Mesenchymal stem cell of the bone marrow (primary cell): ENCODE data around the gene ALOXE3.

GRCh38 chr17:7880008-7880416 is 8.6 kb upstream of the CHD3 start:
- CAGE, long polyA plus RNA = no peak

DNA sequence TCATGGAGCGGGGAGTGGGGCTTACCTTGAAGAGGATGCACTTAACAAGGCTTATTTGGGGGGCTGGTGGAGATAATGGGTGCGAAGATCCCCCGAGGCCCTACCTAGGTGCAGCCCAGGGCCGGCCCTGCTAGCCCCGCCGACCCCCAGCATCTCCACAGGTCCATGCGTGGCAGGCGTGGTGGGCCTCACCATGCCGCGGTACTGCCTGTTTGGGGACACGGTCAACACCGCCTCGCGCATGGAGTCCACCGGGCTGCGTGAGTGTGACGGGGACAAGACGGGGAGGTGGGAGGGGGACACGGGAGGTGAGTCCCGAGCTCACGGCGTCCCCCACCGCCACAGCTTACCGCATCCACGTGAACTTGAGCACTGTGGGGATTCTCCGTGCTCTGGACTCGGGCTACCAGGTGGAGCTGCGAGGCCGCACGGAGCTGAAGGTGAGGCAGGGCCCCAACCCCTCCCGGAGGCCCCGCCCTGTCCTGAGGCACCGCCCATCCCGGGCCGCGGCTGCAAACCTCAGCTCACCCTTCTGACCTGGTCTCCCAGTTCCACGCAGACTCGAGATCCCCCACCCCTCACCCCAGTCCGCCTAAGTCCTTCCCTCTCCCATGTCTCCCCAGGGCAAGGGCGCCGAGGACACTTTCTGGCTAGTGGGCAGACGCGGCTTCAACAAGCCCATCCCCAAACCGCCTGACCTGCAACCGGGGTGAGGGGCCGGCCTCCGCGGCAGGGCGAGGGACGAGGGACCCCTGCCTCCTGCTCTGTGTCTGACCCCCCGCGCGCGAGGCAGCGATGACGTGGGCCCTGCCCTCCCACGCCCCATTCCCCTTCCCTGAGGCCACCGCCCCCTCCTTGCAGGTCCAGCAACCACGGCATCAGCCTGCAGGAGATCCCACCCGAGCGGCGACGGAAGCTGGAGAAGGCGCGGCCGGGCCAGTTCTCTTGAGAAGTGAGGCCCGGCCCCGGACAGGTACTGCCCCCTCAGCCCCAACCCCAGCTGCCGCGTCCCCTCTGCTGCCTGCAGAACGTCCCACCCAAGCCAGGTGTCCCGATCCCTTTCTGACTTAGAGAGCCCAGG is 13.5 kb downstream of the GUCY2D start:
- CAGE, long polyA plus RNA = no peak

- CAGE, long polyA plus RNA = no peak
These were observed 7.7 kb downstream of the ALOX12B start for GRCh38 chr17:8079848-8080206.

- CAGE, long polyA plus RNA = no peak
These were observed at the start of gene ALOXE3 for GRCh38 chr17:8117538-8118742. ALOXE3 (minus strand) TSS chr17:8118514.

- CAGE, long polyA plus RNA = no peak
These were observed 2.5 kb upstream of the HES7 start for GRCh38 chr17:8125990-8127176.

DNA sequence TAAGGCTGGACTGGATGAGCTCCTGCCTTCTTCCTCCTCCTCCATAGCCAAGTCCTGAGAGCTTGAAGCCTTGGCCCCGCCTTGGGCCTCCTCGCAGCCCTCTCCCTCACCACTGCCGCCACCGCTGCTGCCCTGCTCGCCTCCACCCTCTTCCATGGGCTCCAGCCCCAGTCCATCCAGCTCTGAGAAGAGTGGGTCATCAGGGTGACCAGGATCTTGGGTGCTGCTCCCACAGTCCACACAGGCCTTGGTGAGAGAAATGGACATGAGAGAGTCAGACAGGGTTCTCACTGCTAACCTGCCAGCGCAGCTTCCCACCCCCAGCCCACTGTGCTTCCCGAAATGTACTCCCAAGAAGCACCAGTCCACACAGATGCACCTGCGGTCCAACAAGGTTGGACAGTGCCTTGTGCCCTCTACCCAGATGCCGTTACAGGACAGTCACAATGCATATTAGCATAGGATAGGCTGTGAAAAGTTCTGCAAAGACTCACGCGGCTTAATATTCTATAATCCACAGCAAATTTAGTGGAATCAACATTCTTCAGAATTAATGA is 11.0 kb downstream of the PER1 start:
- CAGE, long polyA plus RNA = no peak

DNA sequence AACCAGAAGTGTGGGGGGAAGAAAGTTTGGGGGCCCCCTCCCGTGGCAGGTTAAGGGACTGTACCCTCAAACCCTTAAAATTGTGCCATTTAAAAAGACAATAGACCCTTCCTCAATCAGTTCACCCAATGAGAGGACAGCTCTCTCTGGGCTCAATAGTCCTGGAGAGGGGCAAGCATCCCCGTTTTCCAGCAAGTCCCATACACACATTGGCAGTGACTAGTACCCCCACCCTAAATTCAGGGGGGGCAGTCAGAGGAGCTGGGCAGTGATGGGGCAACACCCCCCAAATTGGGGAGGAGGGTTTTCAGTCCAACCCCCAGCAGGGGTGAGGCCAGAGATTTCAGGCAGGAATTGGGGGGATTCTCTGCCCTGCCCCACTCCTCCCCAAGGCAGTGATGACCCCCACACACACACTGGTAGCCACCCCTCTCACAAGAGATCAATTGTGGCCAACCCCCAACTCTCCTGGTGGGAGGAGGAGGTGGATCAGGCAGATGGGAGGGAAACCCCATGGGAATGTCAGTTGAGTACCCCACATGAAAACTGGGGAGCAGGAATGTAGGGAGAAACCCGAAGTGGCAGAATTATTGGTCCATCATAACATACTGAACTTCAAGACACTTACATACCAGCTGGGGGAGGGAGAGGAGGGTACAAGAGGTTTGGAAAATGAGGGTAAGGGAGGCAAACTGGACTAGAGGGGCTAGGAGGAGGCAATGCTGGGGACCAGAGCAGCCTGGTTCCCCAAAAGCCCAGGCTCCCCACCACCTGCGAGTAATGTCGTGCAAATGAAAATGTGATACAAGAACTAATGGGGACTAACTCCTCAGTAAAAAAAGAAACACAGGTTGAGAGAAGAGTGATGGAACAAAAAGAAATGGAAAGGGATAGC is 3.2 kb downstream of the VAMP2 start:
- CAGE, long polyA plus RNA = no peak

DNA sequence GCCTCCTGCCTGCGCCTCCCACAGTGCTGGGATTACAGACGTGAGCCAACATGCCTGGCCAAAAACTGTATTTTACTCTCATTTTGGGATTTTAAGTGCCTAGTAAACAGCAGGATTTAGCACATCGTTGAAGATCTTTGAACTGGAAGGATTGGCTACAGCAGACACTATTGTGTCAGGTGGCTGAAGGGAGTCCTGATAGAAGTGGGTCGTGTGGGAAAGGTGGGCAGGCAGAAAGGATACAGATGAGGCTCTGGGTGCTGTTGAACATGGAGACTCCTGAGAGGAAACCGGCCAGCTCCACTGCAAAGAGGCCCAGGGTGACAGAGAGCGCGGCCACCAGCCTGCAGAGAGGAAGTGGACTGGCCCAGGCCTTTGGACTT is 675 bp downstream of the TMEM107 start:
- CAGE, long polyA plus RNA = no peak

GRCh38 chr17:8359694-8360195 is 16.8 kb downstream of the KRBA2 start:
- CAGE, long polyA plus RNA = no peak

- CAGE, long polyA plus RNA = no peak
These were observed 802 bp downstream of the KRBA2 start for GRCh38 chr17:8375692-8376111.

- CAGE, long polyA plus RNA = no peak
These were observed 15.6 kb upstream of the NDEL1 start for GRCh38 chr17:8420234-8420434.

GRCh38 chr17:8435411-8435753 is 302 bp upstream of the NDEL1 start:
- CAGE, long polyA plus RNA = no peak

DNA sequence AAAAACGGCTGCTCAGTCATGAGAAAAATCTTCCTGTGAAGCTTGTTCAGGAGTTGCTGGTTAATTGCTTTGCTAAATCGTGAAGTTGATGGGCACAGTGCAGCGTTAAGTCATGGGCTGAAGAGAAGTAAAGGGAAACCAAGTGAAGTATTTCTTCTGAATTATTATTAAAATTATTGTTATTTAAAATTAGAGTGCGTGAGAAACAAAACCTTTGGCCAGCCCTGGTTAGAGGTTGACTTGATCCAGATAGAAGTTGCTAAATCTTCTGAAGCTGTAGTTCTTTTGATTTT is 1.3 kb downstream of the NDEL1 start:
- CAGE, long polyA plus RNA = no peak

DNA sequence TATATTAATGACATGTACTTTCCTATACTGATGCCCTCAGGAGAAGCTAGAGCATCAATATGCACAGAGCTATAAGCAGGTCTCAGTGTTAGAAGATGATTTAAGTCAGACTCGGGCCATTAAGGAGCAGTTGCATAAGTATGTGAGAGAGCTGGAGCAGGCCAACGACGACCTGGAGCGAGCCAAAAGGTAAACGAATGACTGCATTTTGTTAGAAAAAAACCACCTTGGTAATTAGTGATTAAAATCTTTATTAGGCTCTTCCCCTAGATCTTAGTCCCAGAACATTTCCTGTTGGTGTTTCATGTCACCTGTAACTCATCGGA is 11.0 kb downstream of the NDEL1 start:
- CAGE, long polyA plus RNA = no peak

GRCh38 chr17:8475119-8475476 is 39.4 kb downstream of the NDEL1 start:
- CAGE, long polyA plus RNA = no peak

GRCh38 chr17:8628012-8628515 is 2.5 kb downstream of the MYH10 start:
- CAGE, long polyA plus RNA = no peak

DNA sequence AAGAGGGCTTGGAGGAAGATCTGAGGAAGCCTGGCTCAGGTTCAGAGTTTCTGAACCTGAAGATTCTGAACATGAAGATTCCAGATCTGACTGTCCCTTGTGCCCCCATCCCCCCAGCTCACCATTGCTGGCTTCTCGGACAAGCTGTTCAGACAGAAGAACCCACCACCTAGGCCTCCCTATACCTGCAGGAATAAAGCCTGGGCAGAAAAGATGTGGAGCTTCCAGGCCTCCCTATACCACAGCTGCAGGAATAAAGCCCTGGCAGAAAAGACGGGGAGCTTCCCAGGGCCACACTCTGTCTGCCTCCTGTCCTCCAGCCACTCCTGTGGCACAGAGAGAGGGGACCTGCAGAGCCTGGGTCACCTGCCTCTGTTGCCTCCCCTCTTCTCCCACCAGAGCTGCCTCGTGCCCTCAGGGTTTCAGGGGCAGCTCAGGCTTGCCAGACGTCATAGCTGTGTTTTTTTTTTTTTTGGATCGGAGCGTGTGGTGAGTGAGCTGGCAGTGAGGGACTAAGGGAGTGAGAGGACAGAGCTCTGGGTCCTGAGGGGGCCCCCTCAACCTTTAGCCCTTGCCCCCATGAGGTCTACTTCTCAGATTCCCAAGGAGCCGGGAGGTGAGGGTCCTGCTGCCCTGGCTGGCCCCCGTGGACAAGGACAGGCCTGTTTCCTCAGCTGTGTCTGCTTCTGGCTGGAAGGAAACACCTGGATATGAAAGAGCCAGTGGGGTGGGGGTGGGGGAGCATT is 2.2 kb downstream of the PIK3R6 start:
- CAGE, long polyA plus RNA = no peak

GRCh38 chr17:8892205-8892788 is 24.8 kb upstream of the PIK3R6 start:
- CAGE, long polyA plus RNA = no peak

DNA sequence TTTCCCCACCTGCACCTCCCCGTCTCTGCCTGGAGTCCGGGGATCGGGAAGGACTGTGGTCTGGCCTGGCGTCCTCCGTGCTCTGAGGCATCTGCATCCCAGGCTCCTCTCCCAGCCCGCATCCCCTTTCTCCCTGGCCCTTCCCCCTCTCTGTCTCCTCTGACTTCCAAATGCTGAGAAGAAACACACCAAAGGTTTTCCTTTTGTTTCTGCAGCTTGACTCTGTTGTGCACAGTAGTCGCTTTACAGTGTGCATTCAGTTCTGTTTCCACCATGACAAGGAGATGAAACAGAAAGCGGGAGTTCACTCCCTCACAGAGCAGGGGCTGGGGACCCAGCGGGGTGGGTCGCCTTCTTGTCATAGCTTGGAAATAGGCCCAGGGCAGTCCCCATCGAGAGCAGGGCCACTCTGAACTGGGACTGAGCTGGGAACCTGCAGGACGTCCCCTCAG is 27.0 kb upstream of the PIK3R6 start:
- CAGE, long polyA plus RNA = no peak

GRCh38 chr17:8909519-8909730 is 42.0 kb upstream of the PIK3R6 start:
- CAGE, long polyA plus RNA = no peak